Hair follicle dermal papilla cell (primary cell): ENCODE measurements around a stretch of chr19.

GRCh38 chr19:16341870-16343061, 17.6 kb downstream of the KLF2 start:
- CAGE, long polyA plus RNA: no peak

- CAGE, long polyA plus RNA: no peak
Observed at GRCh38 chr19:16360808-16361820, 36.5 kb downstream of the KLF2 start.

DNA sequence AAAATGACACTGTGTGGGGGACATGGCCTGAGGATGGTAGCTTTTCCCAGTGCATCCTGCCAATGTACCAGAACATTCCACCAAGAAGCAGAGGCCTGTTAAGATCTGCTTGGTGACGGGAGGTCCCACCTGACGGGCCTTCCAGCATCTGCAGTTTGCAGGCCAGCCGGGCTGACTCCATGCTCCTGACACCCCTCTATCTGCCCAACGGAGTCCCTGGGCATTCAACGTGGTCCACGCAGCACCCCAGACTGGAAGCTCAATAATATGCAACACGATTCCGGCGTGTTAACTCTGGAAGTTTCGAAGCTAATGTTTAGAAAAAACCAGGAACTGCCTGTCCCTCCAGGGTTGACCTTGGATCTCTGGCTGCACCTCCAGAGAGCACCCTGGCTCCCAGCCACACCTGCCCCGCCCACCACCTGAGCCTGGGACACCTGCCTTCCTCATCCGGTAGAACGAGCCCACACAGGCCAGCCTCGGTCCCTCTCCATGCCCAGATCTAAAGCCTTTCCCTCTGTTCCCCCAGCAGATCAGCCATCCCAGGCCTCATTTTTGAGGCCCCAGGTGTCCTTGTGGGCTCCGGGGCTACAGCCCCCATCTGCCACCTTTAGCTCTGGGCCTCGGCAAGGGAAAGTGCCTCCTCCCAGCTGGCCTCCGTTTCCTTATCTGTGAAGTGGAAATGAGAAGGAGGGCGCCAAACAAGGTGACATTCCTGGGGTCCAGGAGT, 38.5 kb downstream of the KLF2 start:
- CAGE, long polyA plus RNA: no peak

DNA sequence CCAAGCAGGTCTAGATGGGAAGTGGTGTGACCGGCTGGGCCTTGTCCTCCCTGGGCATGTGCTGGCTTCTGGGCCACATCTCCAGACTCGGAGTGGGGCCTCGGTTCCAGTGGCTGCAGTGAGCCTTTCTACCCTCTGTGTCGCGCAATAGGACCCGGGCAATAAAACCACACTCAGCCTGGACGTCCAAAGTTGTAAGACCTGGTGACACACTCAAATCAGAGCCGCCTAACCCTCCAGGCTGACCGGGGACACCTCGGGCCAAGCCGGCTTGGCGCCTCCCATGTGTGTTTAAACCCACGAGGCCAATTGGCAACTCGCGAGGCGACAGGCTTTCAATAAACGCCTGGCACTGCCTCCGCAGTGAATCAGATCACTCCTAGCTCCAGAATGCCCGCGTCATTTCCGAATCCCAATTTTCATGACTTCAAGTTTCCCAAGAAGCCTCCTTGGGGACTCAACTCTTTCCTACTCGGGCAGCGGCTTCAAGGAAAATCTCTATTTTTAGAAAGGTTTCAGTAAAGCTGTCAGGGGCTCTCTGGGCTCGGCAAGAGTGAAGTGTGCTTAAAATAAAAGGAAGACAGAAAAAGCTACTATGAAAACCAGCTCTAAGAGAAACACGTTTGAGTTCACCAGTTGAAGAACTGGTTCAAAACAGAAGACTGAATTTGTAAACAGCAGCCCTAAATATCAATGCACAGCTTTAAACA, 57.4 kb downstream of the KLF2 start:
- CAGE, long polyA plus RNA: no peak

GRCh38 chr19:16481371-16481570, 9.5 kb upstream of the EPS15L1 start:
- CAGE, long polyA plus RNA: no peak

GRCh38 chr19:16566097-16566599, 6.1 kb downstream of the SLC35E1 start:
- CAGE, long polyA plus RNA: no peak

- CAGE, long polyA plus RNA: no peak
Observed at GRCh38 chr19:16569580-16570526, 2.4 kb downstream of the SLC35E1 start.

DNA sequence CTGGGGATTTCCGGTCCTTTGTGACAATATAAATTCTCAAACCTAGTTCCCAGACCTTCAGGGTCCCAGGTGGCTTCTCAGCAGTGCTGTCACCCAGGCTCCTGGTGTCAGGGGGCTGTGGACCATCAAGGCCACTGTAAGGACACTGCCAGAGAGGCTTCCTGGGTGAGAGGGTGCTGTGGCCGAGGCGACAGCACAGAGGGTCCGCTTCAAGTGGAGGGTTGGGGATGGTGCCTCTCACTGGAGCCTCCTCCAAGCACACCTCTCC, 5.5 kb upstream of the SLC35E1 start:
- CAGE, long polyA plus RNA: no peak

GRCh38 chr19:16586922-16588041, 15.1 kb upstream of the SLC35E1 start:
- CAGE, long polyA plus RNA: no peak

DNA sequence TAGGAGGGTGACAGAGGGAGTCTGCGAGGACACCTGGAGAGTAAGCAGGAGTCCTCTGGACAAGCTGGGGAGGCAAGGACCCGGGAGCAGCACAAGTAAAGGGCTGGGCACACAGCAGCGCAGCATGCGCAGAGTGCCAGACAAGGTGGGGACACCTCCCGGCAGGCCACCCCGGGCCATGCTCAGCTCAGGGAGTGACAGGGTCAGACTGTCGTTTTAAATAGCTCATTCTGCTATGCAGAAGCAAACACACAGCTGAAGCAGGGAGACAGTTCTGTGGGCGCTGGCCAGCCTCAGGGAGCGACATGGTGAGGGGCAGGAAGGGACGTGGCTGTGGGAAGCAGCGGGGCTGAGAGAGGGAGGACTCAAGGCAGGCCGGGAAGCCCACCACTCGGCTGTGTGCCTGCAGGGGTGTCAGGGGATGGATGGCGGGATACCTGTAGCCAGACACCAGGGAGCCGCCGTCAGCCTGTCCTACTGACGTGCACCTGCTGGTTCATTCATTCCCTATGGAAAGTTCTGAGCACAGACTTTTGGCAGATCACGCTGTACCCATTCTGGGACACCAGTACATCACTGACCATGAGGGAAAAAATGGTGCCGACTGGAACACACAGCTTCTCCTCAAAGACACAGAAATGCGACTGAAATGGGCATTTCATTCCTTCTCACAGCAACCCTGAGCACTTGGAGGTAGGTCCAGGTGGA, 26.2 kb downstream of the MED26 start:
- CAGE, long polyA plus RNA: no peak

- CAGE, long polyA plus RNA: no peak
Observed at GRCh38 chr19:16624069-16624615, 3.9 kb downstream of the MED26 start.

- CAGE, long polyA plus RNA: no peak
Observed at GRCh38 chr19:16652329-16653058, 7.5 kb downstream of the SMIM7 start.

DNA sequence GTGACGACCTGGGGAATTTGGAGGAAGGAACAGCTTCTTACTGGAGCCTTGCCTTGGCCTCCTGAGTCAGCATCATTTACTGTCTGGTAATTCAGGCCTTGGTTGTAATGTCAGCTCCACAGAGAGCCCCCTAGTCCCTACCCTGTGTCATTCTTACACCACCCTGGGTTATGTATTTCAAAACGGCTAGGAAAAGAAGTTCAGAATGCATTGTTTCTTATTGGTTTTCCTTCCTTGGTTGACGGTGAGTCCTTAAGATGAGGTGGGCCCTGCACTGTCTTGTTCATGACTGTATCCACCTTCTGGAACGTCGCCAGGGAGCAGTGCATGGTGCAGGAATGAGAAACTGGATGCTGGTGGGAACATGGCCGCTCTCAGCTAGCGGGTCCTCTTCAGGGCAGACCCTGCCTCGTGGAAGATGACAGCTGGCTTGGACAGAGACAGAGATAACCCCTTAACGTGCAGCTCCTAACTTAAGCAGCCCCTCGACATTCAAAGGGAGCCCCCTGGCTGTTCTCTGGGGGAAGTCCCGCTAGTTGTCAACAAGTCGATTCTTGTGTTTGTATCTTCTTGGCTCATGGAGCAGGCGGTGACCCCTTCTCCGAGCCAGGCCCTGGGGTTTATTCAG, 7.2 kb downstream of the SIN3B start:
- CAGE, long polyA plus RNA: no peak

DNA sequence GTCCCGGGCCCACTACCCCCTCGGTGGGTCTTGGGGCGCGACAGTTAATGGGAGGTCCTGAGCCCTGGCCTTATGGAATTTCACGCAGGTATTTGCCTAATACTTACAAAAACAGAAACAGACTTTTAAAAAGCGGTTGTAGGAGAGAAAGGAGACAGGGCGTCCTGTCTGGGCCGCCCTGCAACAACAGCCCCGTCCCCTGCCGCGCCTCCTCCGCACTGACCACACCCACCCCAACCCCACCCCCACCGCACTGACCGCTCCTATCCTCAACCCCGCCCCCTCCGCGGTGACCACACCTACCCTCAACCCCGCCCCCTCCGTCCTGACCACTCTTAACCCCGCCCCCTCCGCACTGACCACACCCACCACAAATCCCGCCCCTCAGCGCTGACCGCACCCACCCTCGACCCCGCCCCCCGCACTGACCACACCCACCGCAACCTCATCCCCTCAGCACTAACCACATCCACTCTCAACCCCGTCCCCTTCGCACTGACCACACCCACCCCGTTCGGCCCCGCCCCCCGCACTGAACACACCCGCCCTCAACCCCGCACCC, 8.0 kb downstream of the F2RL3 start:
- CAGE, long polyA plus RNA: no peak

DNA sequence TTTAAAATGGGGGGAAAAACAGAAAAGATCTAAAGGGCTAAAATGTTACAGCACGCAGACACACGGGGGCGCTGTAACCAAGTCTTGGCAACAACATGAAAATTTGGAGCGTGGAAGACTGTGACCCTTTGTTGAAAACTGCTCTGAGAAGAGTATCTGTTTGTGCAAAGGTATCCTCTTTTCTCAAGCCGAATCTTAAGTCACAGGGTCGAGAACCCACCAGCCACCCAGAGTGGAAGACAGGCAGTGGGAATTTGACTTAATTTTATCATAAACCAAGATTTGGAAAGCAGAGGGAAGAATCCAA, 7.7 kb downstream of the HAUS8 start:
- CAGE, long polyA plus RNA: no peak

- CAGE, long polyA plus RNA: no peak
Observed at GRCh38 chr19:17097477-17098123, 22.0 kb downstream of the MYO9B start.

DNA sequence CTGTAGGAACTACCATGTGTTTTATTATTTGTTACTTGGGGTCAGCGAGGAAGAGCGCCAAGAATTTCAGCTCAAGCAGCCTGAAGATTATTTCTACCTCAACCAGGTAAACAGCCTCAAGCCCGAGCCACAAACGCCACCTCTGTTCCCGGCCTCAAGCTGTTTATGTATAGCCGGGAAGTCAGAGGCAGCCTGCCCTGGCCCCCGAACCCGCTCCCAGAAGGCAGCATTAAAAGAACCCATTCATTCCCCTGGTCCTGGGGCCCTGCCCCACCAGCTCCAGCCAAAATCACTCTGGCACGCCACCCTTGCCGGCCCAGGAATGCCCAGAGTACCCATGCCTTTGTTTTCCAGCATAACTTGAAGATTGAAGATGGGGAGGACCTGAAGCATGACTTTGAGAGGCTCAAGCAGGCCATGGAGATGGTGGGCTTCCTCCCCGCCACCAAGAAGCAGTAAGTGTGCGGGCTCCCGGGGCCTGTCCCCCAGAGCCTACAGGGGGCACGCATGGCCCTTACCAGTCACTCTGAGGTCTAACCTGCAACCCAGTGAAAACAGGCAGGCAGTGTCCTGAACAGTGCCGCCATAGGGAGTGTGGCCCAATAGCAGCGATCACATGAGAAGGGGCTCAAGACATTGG, 61.1 kb upstream of the USE1 start:
- CAGE, long polyA plus RNA: no peak

DNA sequence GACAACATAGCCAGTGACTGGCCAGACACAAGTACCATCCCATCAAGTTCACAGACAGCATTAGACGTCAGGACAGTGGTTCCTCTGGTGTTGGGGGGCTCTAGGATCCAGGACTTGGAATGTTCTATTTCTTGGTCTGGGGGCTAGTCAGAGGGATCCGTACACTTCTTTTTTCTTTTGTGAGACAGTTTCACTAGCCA, 59.2 kb upstream of the USE1 start:
- CAGE, long polyA plus RNA: no peak

GRCh38 chr19:17200087-17201142, 14.7 kb upstream of the USE1 start:
- CAGE, long polyA plus RNA: no peak

GRCh38 chr19:17210169-17211004, 4.8 kb upstream of the USE1 start:
- CAGE, long polyA plus RNA: no peak